Measurements from ENCODE around the gene CLPP.

DNA sequence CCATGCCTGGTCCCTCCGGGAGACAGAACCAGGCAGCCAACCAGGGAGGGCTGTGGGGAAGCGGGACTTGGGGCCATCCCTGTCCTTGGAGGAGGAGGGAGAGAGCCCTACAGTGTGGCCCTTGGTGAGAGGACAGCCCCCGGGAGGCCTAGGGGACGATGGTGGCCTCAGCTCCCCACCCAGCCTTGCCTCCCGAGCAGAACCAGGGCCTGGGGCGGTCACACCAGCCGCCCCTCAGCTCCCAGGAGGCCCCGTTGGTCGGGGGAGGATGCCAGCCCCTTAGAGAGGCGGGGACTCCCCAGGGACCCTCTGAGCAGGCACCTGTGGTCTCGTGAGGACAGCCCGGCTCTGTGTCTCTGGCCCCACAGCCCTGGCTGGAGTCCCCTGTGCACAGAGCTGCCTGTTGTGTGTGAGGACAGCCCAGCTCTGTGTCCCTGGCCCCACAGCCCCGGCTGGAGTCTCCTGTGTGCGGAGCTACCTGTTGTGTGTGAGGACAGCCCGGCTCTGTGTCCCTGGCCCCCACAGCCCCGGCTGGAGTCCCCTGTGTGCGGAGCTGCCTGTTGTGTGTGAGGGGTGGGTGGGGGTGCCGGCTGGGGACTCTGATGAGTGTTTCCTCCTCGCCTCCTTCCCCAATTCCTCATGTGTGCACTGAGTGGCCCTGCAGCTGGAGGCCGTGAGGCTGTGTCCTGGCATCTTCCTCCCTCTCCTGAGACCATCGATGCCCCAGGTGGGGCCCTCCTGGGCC is 158.9 kb downstream of the KDM4B start:
- PRO-cap = no peak

GRCh38 chr19:5165446-5165938 is 175.1 kb downstream of the PTPRS start:
- PRO-cap = no peak

DNA sequence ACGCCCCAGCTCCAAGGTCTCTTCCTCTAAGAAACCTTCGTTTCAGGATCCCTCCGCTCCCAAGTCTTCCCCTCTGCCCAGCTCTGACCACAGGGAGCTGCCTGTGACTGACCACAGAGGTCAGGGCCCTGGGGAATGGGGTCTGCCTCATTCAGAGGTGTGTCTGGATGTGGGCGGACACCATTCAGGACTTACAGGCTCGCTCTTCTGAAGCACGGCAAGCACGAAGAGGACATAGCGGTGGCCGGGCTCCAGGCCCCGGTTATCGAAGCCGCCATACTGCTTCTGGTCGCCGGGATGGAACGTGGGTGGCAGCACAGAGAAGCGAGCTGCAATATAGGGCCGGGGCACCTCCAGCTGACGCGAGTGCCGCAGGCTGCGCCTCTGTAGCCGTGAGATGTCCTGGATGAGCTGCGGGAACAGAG is 120.9 kb downstream of the PTPRS start:
- PRO-cap = no peak

DNA sequence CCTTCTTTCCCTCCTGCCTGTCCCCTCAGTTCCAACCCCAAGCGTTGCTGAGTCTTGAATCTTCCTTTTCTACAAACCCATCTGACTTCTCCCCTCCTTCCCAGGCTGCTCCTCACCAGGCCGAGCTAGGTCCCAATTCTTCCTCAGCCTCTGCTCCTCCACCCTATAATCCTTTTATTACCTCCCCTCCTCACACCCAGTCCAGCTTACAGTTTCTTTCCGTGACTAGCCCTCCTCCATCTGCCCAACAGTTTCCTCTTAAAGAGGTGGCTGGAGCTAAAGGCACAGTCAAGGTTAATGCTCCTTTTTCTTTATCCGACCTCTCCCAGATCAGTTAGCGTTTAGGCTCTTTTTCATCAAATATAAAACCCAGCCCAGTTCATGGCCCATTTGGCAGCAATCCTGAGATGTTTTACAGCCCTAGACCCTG is 9.1 kb upstream of the FUT6 start:
- PRO-cap = no peak

DNA sequence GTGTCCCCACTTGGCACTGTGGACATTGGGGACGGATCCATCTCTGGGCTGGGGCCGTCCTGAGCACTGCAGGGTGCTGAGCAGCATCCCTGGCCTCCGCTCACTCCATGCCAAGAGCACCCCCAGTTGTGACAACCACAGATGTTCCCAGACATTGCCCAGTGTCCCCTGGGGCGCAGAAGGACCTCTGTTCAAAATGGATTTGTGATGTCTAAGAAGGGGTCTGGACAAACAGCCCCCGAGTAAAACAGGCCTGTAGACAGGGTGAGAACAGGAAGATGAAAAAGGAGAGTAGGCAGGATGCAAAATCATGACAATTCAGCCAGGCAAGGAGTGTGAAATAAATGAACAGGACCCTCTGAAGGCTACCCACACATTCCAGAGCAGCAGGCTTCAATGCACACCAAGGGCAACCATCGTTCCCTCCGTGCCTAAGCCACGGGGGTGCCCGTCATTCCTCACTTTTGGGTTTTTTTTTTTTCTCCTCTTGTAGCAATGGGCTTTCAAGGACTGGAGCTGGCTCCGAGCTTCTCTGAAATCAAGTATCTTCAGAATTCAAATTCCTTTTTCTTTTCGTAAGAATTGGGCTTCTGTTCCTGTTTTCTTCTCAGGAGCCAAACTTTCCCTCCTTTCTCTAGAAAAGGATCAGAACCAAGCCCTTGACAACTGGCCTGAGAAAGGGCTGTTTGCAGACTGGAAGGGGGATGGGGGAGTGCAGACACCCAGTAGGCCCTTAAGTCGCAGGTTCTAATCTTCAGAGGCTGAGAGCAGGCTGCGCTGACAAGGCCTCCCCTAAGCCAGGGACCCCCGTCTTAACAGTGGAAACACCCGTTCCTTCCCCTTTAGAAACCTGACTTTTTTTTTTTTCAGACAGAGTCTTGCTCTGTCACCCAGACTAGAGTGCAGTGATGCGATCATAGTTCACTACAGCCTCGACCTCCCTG is 51.9 kb downstream of the RFX2 start:
- PRO-cap = no peak

- PRO-cap = no peak
Measured at GRCh38 chr19:6161586-6161960, 26.1 kb downstream of the ACSBG2 start.

DNA sequence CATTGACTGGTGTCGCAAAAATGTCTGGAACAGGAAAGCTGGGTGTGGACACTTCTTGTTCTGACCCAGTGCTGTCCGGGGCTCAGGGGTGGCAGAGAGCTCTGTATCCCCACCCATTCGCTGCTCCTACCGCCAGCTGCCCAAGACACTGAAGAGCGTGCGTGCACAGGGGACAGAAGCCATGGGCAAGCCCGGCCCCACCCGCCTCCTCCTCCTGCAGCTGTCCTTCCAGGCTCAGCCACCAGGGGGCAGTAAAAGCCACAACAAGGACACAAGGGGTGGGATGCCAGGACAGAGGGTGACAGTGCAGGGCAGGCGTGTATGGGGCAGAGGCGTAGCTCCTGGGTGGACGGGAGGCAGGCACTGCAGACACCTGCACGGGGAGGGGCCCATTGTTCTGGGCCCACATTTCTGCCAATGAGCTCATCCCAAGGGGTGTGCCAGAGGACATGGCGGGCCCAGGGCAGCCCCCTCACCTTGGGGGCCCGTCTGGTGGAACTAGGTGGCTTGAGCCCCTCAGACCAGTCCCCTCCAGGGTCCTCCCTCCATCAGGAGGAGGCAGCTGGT is 61.3 kb downstream of the MLLT1 start:
- PRO-cap = no peak

- PRO-cap = unidirectional peak, minus-strand start at chr19:6276523
Measured at GRCh38 chr19:6276379-6276954, 3.3 kb downstream of the MLLT1 start.

- PRO-cap = unidirectional peak, plus-strand start at chr19:6278744
Measured at GRCh38 chr19:6278301-6278815, 1.4 kb downstream of the MLLT1 start.

- PRO-cap = no peak
Measured at GRCh38 chr19:6278816-6279461, 836 bp downstream of the MLLT1 start.

GRCh38 chr19:6361301-6362522 is at the start of gene CLPP:
Gene CLPP, plus strand, starts transcription at chr19:6361531.
- PRO-cap = unidirectional peak, plus-strand start at chr19:6361595; unidirectional peak, plus-strand start at chr19:6361654; unidirectional peak, plus-strand start at chr19:6361749; unidirectional peak, minus-strand start at chr19:6362137

- PRO-cap = no peak
Measured at GRCh38 chr19:6392353-6392832, 571 bp downstream of the GTF2F1 start.

DNA sequence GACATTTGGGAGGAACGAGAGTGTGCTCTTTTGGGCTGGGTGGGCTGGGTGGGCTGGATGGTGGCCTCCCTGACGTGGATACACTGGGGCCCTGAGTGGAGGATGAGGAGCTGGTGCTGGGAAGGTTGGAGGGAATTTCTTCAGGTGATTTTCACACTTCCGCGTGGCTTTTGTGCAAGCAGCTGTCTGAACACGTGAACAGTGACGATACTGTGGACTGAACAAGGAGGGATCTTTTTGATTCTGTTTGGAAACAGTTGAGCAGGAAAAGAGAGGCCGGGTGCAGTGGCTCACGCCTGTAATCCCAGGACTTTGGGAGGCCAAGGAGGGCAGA is 9.0 kb upstream of the GTF2F1 start:
- PRO-cap = no peak

- PRO-cap = no peak
Measured at GRCh38 chr19:6411599-6412058, 13.0 kb downstream of the KHSRP start.

DNA sequence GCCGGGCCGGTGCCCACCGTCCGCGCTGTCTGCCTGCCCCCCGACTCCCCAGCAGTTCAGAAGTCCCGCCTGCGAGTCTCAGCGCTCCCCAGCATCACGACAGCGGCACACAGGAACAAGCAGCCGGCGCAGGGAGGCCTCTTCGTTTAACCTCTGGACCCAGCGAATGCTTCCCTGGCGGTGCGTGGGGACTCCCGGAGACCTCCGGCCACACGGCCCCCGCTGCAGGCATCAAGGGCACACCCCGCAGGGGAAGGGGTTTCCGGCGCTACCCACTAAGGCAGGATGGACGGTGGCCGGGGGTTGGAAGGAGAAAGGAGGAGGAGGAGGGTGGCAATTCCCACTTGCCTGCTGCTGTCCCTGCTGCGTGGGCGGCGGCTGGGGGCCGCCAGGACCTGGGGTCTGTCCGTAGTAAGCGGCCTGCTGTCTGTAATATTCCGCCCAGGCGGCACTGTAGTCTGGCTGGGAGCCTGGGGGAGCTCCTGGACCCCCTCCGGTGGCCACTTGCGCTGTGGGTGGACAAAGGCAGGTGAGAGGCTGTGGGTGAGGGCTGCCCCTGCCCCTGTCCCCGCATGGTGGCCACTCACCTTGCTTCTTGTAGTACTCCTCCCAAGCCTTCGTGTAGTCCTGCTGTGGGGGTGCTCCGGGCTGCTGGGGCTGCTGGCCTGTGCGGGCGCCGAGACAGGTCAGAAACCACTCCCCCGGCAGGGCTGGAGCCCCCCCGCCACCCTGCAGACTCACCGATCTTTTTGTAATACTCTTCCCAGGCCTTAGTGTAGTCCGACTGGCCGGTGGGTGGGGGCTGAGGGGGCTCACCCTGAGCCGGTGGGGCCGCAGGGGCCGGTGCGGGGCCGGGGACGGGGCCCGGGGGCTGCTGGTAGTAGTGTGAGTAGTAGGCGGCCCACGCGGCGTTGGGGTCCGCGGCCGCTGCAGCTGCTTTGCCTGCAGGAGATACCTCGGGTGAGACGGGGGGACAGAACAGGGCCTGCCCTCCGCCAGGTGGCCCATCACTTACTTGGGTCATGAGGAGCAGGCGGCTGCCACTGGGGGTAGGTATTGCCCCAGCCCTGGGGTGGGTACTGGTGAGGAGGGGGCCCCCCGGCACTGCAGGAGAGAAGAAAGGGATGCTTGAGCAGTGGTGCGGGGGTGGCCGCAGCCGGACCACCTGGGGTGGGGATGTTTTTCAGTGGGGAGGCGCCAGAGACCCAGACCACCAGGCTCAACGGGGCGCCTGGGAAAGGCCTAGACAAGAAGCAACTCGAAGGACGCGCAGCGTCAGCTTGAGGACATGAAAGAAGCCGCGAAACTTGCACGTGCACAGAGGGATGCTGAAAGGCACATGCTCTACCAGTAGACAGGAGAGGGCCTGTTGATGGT is 9.3 kb downstream of the KHSRP start:
- PRO-cap = no peak

- PRO-cap = no peak
Measured at GRCh38 chr19:6425038-6425981, 699 bp upstream of the KHSRP start.

DNA sequence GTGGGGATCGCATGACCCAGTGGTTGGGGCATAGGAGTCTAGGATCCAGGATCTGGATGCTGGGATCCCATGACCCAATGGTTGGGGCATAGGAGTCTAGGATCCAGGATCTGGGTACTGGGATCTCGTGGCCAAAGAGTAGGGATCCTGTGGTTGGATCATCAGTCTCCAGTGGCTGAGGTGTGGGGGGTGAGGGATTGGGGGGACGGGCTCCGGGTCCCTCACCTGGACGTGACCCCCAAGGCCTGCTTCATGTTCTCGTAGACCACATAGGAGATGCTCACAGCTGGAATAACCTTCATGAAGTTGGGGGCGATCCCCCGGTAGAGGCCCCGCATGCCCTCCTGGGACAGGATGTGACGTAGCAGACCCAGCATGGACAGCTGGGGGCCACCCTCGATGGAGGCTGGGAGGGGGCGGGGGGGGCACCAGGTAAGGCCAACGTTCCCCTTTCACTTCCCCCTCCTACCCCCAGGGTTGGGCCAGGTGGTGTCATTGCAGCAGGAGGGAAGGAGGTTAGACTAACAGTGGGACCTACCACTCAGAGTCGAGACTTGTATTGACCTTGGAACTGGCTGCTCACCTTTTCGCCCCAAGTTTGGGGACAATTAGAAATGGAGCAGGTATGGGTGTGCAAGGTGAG is 8.3 kb upstream of the SLC25A41 start:
- PRO-cap = no peak

GRCh38 chr19:6460065-6461053 is 767 bp upstream of the SLC25A23 start:
- PRO-cap = bidirectional peak, plus-strand start at chr19:6460417, minus-strand start at chr19:6460222; bidirectional peak, plus-strand start at chr19:6460829, minus-strand start at chr19:6460607

DNA sequence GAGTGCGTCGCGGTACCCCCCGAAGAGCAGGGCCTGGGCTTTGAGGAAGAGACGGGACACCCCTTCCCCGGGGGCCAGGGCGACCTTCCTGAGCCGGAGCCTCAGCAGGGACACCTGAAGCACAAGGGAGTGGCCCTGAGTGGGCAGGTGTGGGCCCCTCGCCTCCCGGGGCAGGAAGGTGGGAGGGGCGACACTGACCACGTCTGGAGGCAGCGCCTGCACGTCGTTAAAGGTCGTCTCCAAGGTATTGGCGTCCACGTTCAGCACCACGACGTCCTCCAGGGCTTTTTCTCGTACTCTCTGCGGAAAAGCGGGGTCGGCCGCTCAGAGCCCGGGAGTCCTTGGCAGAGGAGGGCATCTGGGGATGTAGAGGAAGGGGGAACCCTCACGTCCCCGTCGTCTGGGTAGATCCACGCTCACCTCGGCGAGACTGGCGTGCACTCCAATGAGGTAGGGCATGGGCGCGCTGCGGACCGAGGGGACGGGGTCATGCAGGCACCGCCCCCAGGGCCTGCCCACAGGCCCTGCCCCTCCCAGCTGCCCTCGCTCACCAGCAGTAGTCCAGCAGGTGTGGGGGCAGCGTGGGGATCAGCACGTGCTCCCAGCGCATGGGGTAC is 6.2 kb downstream of the DENND1C start:
- PRO-cap = no peak

- PRO-cap = no peak
Measured at GRCh38 chr19:6527976-6528707, 2.7 kb upstream of the TNFSF9 start.